Measurements from ENCODE around the gene NUP133.

- PRO-cap = no peak
Measured at GRCh38 chr1:228989977-228990868, 254.9 kb downstream of the RHOU start.

DNA sequence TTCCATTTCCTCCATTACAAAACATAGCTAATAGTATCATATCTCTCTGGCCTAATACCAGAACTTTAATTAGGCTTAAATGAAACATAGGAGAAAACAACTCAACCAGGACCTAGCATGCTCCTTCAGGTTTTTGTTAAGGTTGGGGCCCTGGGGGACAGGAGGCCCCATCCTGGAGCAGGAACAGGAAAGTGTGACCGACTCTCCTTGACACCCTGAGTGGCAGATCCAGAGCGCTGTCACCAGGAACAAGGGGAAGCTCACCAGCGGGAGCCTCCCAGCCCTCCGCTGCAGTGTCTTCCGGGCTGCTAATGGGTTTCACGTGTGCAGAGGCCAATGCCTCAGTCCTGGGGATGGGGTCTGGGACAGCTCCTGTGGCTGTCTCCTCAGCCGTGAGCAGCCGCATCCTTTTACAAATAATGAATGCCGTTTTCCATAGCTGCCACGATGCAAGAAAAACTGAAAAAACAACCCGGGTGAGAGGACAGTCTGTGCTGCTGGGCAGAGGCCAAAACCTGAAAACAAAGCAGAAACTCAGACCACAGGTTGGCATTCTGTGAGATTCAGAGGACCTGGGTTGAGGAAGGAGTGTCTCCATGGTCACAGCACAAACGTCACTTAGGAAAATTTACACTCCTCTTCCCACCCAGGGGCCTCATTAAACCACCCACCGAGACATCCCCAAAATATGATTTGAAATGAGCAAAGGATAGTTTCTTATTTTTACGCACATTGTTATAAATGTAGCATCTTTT is 212.2 kb upstream of the RAB4A start:
- PRO-cap = no peak

- PRO-cap = no peak
Measured at GRCh38 chr1:229131386-229132062, 139.4 kb upstream of the RAB4A start.

- PRO-cap = no peak
Measured at GRCh38 chr1:229165335-229165838, 105.5 kb upstream of the RAB4A start.

- PRO-cap = no peak
Measured at GRCh38 chr1:229273663-229274419, 2.9 kb downstream of the RAB4A start.

DNA sequence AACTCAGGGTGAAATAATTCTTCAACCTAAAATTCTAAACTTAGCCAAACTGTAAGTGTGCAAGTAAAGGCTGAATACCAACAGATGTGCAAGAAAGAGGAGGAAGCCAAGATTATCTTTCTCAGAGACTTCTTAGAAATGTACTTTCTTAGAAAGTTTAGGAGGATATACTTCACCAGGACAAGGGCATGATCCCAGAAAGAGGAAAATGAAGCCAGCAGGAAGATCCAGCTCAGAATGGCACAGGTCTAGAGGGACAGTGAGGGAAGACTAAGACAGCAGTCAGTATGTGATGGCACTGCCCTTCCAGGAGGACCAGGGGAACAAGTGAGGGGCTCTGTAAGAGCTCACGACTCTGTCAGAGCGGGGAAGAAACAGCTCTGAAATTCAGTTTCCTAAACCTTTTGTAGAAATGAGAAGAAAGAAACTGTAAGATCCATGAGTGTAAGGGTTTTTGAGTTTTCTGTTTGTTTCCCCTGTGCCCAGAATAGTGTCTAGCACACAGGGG is 20.3 kb downstream of the RAB4A start:
- PRO-cap = no peak

DNA sequence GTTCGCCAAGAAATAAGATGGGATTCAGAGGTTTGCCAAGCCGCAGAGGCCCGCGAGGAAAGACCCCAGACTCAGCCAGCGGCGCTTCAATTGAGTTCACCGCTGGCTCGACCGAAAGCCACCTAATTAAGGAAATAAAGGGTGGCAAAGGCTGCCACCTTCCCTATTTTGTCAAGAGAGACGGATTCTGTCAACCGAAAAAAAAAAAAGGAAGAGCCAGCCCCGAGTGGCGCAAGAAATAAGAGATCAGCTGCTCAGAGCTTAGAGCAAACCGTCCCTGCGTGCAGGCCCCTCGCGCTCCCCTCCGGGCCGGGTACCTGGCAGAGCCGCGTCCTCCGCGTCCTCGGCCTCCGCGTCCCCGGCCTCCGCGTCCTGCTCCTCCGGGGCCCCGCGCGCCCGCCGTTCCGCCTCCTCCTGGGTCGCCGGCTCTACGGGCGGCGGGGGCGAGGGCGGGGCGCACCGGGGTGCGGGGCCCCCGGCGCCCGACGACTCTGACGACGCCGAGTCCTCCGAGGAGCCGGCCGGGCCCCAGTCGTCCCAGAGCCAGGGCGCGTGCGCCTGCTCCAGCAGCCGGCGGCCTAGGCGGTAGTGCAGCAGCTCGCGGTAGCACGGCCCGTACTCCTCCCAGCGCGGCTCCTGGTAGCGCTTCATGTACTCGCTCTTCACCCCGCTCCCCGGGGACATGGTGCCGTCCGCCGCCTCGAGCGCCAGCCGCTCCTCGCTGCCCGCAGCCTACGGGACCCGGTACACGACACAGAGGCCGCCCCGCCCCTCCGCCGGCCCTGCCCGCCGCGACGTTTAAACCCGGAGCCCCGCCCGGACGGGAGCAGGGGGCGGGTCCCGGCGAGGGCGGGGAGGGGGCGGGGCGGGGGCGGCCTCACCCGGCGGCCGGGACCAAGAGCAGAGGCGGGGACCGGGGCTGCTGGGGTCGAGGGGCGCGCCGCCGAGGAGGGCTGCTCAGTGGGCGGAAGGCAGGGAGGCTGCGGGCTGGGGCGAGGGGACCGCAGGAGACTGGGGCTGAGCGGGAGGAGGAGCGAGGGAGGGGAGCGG is 740 bp downstream of the CCSAP start:
- PRO-cap = bidirectional peak, plus-strand start at position 880 of the sequence, minus-strand start at position 723 of the sequence

GRCh38 chr1:229432513-229433211 is 1.2 kb downstream of the ACTA1 start:
- PRO-cap = no peak

- PRO-cap = bidirectional peak, plus-strand start at chr1:229508474, minus-strand start at chr1:229508327
Measured at GRCh38 chr1:229507741-229508978, at the start of gene NUP133. Gene NUP133 (minus strand): TSS chr1:229508341.

DNA sequence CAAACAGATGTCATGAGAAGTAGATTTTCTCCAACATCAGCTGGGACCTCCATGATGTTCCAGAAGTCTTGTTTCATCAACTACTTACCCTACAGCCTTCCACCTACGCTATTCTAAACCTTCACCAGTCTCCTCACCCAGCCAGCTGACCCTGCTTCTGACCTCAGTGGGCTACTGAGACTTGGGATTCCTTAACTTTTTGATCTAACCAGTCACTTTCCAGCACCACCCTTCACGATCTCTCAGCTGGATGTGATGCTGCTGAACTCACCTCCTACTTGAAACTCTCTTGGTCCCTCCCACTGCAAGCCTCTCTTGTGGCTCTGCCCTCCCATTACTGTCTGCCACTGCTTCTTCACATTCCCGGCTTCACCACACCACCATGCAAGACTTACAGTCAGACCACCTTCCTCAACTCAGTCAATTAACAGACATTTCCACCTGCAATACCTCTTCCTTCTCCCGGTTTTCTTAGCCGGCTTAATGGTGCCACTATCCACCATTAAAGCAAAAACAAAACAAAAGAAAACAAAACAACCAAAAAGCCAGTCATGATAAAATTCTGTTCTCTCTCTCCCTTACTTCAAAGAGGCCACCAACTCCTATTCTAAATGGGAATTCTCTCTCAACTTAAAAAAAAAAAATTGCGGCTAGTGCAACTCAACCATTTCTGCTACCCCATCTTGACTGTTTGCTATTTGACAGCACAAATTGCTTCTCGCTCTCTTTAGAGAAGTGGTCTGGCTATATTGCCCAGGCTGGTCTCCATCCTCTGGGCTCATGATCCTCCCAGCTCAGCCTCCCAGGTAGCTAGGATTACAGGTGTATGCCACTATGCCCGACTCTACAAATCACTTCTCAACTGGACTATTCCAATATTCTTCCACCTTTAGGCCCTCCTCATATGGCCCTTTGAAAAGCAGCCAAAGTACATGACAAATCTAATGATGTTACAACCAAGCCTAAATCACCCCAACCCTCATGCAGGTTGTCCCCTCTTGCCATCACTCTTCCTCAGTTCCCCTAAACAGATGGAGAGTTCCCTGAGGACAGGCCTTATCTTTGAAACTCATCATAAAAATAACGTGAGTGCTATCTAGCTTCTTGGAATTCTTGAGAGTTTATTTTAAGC is 6.0 kb downstream of the TAF5L start:
- PRO-cap = no peak

DNA sequence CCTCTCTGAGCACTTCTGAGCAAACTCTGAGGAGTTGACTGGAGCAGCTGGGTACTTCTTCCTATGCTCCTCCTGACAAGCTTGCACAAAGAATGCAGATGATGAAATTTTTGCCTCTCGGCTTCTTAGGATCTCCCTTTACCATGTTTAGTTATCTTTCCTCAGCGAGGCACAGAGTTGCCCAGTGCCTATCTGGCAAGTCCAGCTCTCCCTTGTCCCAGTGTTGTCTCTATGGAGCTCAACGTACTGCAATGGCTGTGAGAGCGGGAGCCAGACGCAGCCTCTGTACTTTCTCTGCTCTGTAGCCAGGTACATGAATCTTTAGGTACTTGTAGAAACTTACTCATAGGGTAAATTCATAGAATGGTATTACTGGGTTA is 79.7 kb downstream of the URB2 start:
- PRO-cap = no peak

DNA sequence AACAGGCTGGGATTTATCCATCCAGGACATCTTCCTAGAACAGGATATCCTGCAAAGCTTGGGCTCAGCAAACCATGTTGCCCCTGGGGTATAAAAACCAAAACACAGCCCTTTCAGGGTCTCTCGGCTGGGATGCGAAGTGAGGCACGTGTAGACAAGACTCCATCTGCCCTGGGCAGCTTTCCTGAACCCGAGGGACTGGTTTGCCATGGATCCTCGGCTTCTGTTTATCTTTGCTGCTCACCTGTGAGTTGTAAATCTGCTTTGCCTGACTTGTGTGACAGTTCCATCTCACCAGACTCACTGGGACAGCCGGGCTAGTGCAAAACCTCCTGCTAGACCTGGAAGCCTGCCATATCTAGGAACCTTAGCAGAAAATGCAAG is 218.5 kb downstream of the URB2 start:
- PRO-cap = no peak

DNA sequence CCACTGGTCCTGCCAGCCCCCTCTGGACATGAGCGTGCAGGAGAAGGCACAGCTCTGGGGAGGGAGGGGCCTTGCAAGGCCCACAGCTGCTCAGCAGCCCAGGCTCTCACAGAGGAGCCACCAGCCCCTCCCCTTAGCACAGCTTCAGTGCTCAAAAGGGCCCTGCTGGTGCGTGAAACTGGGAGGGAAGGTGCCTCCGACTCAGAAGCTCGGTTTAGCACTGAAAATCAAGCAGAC is 210.8 kb upstream of the GALNT2 start:
- PRO-cap = no peak

DNA sequence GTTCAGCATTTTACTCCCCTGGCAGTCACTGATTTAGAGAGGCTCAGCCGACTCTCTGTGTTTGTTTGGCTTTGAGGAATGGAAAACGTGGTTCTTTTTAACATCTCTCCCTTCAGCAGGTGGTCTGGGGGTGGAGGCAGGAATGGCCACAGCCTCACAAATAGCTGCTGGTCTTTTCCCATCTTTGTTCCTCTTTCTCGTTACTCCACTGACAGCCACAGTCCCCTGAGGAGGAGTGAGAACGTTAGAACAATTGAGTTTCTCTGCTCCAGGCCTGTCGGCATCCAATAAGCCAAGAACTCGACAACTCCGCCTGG is 169.6 kb upstream of the GALNT2 start:
- PRO-cap = no peak

GRCh38 chr1:230047113-230047453 is 20.0 kb upstream of the GALNT2 start:
- PRO-cap = no peak

GRCh38 chr1:230119124-230119565 is 52.1 kb downstream of the GALNT2 start:
- PRO-cap = no peak

GRCh38 chr1:230144024-230144502 is 77.0 kb downstream of the GALNT2 start:
- PRO-cap = no peak

DNA sequence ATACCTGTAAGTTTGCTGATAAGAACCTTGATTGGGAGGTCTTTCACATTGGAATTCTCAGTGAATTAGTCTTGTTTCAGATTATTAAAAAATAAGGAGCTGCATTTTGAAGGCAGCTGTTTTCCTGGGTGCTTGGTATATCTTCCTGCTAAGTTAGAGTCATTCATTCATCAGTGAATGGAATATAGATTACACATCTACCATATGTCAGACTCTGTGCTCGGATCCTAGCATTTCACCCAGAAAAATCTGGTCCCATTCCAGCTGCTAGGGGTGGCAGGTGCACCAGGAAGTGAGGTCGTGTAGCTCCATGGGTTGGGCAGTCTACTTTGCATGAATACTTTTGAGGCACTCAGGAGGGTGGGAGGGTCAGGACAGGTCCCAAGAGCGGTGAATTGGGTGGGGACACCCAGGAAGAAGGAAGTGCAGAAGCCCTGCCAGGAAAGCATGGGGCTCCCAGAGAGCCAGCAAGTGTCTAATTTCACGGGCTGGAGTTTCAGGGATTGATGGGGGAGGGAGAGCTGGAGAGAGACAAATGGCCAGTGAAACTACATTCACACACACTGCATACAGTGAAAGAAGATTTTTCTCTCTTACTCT is 137.7 kb downstream of the GALNT2 start:
- PRO-cap = no peak

DNA sequence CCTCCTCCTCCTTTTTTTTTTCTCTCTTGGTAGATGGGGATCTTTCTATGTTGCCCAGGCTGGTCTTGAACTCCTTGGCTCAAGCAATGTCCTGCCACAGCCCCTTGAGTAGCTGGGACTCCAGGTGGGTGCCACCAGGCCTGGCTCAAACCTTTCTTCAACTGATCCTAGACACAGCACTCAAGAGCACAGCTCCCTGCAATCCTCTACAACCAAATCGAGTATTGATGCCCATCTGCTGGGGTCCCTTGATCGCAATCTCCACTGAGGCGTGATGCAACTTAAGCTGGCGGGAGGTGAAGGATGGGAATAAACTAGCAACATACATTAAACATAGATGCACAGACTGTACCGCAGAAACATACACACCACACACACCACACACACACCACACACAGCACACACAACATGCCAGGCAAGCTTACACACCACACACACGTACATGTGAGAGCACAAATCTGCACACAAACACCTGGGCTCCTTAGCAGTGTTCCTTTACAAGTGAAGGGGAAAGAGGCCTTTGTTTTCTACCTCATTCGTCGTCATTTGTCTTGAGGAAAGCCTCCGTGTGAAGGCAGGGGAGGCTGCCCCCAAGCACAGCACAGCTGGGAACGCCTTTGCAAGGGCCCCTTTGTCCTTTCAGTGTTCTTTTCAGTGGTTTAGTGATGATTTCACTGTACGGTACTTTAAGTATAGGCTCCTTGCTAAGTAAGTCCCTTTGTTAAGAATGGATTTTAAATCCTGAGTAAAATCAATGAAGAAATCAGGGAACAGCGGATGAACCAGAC is 94.3 kb downstream of the PGBD5 start:
- PRO-cap = no peak

DNA sequence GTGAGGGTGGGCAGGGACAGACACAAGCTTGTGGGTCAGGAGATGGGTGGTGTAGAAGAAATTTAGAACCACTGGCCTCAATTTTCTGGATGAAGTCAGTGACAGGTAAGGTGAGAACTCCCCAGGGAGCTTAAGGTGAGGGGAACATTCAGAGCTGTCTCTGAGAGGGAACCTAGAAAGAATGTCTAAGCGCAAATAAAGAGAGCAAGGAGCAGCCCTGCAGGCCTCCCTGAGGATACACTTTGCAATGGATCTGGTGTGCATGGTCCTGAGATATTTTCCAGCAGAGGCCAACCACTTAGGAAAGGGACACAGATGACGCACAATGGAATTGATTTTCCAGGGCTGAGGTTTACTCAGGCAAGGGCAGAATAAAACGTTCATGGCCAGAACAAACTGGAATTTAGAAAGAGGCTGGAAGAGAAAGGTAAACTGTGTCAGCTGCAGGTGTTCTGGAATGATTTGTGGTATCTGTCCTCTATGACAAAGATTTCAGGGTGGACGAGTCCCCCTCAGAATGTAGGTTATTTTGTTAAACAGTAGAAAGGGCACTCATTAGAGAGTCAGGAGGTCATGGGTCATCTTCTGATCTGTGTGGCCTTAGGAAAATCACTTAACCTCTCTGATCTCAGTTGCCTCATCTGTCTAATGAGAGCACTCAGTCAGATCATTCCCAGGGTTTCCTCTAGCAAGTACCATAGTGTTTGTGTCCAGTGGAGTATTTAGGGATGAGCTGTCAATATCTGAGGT is 61.7 kb upstream of the PGBD5 start:
- PRO-cap = no peak